A172 (cell line): ENCODE data around the genes CTXND2, CERS2, BNIPL and PIP5K1A.

- RAMPAGE, long total RNA = no peak
Measured at GRCh38 chr1:150616841-150617406, 12.5 kb downstream of the ENSA start.

- RAMPAGE, long total RNA = no peak
Measured at GRCh38 chr1:150635016-150635759, 5.8 kb upstream of the ENSA start.

- RAMPAGE, long total RNA = no peak
Measured at GRCh38 chr1:150887001-150887312, at the start of gene CTXND2. TSS of gene CTXND2 (plus strand) at chr1:150887136.

GRCh38 chr1:150974570-150975425 is at the start of gene CERS2:
TSS of gene CERS2 (minus strand) at chr1:150974835.
- RAMPAGE, long total RNA = start-site peak on the minus strand at chr1:150974667-150974760, 156 and 415 reads in 2 replicates

DNA sequence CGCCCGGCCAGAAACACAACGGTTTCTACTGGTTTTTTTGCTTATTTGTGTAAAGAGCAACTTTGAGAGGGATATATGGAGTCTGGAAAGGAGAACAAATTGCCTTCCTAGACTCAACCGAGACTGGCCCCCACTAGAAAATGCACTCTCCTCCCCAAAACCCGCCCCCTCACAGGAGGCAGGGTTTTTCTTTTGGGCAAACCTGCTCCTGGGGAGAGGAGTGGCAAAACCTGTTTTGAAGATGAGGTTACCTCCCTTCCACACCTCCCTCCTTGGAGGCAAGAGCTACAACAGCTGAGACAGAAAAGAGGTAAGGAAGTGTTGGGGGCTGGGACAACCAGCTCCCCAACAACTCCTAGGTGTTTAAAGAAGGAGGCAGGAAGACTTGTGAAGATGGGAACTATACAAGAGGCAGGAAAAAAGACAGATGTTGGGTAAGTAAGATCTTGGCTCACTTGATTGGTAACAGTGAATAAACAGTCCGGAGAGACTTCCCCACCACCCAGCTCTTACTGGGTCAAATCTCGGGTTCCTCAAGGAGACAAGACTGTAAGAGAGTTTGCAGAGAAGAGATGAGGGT is at the start of gene BNIPL:
Gene BNIPL, plus strand, starts transcription at position 254 of the 580 bp plus-strand sequence.
- RAMPAGE, long total RNA = no peak

DNA sequence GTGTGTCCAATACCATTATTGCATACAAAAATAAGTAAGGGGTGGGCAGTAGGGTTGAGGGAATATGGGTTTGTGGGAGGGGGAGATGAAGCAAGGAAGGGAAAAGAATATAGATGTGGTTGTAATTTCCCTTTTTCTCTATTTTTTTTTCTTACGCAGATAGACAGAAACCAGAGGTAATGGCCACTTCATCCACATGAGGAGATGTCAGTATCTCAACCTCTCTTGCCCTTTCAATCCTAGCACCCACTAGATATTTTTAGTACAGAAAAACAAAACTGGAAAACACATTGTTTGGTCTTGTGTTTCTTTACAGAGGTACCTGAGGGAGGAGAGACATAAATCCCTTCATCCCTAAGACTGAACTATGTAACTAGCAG is 2.7 kb downstream of the C1orf56 start:
- RAMPAGE, long total RNA = no peak

GRCh38 chr1:151058126-151059086 is 1.0 kb downstream of the CDC42SE1 start:
- RAMPAGE, long total RNA = no peak

- RAMPAGE, long total RNA = no peak
Measured at GRCh38 chr1:151165044-151165768, 496 bp downstream of the LYSMD1 start.

GRCh38 chr1:151198485-151199424 is at the start of gene PIP5K1A:
TSS of gene PIP5K1A (plus strand) at chr1:151198552.
- RAMPAGE, long total RNA = start-site peak on the plus strand at chr1:151198577-151198613, 109 and 217 reads in 2 replicates

- RAMPAGE, long total RNA = no peak
Measured at GRCh38 chr1:151199670-151200819, 1.7 kb downstream of the PIP5K1A start.

- RAMPAGE, long total RNA = no peak
Measured at GRCh38 chr1:151306098-151306354, 21.2 kb downstream of the PI4KB start.

DNA sequence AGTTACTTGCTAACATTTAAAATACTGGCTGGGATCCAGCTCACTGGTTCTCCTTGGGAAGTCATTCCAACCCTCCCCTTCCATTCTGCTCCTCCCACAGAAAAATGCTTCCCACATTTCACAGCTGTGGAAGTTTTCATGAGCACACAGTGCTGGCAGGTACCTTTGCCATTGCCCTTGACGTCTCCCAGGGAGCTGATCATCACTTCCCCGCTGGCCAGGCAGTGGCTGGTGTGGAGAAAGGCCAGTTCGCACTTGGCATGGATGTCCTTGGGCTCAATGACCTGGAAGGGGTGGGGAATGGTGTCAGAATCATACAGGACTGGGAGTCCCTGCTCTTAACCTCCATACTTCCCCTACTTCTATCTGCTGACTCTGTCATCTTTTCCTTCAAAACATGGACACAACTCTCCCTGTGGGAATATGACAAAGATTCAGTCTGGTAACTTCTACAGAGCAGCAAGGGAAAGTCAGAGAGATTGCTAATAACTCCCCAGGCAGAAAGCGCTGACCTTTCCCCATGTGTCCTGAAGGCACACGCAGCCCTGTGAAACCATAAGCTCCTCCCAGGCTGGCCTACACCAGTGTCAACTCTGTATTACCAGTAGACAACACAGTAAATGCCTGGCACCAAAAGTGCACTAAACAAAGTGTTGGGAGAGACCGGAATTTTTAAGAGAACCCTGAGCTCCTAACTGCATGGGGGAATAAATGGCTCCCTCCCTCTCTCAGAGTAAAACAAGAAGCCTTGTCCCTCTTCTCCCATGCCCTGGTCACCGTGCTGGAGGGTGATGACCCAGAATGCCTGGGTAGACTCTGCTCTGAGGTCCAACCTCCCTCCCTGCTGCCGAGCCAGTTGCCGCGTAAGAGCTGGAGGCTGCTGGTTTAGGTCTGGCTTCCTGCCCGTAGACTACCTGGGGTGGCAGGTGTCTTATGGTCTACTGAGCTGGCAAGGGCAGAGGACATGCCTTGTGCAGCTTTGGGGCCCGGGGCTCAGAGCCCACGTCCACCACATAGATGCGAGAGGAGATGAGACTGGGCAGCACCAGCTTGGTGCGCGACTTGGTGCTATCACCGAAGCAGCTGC is 4.1 kb downstream of the SELENBP1 start:
- RAMPAGE, long total RNA = no peak

- RAMPAGE, long total RNA = no peak
Measured at GRCh38 chr1:151400392-151401021, 1.1 kb downstream of the PSMB4 start.

DNA sequence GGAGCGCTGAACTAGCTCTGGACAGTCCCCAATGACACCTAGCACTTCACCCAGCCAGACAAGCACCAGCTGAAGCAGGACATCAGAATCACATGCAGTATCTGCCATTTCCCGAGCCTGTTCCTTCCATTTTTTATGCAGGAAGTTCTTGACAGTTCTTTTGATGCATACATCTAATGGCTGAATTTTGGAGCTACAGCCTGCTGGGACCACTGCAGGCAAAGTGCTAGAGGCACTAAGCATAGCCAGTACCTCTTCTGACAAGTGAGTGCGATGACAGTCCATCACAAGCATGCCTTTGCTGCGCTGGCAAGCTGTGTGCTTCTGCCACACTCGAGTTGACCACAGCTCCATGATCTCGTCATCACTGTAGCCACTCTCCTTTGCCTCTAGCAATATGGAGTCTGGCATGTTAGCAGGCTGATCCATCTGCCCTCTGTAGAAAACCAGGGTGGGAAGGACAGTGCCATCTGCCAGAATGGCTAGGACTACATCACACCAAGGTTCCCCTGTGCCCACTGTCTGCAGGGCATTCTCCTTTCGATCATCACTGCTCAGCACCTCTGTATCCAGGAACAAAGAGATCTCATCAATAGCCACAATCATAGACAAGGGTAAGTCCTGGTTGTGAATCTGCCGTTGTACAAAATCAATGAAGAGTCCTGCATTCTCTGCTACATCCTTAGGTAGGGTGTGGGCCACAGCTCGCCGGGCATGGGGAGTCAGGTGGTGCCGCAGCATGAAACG is 5.9 kb downstream of the PSMB4 start:
- RAMPAGE, long total RNA = no peak

- RAMPAGE, long total RNA = no peak
Measured at GRCh38 chr1:151514598-151514929, 3.4 kb downstream of the CGN start.

DNA sequence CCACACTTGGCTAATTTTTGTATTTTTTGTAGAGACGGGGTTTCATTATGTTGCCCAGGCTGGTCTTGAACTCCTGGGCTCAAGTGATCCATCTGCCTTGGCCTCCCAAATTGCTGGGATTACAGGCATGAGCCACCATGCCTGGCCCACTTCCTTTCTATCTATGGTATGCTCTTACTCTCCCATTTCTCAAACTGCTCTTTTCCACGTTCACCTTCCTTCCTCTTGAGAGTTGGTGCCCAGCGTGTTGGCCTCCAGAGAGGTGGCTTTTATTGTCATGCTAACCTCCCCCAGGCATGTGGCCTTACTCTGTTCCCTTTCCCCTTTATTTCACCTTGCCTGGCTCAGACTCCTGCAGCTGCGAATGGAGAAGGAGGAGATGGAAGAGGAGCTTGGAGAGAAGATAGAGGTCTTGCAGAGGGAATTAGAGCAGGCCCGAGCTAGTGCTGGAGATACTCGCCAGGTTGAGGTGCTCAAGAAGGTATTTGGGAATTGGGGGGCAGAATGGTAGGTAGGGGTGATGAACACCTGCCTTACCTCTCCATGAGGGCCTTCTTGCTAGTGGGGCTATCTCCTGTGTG is 13.4 kb upstream of the TUFT1 start:
- RAMPAGE, long total RNA = no peak

DNA sequence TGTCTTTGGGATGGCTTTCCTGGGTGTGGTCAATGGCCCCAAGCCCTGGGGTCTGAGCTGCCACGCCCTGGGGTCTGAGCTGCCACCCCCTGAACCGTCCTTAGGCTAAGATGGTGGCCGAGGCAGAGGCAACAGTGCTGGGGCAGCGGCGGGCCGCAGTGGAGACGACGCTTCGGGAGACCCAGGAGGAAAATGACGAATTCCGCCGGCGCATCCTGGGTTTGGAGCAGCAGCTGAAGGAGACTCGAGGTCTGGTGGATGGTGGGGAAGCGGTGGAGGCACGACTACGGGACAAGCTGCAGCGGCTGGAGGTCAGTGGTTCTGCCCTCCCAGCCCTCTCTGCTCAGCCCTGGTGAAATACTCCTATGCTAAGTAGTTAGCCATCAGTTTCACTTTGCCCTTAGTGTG is 10.3 kb upstream of the TUFT1 start:
- RAMPAGE, long total RNA = no peak

GRCh38 chr1:151585608-151586133 is 26.2 kb upstream of the SNX27 start:
- RAMPAGE, long total RNA = no peak

- RAMPAGE, long total RNA = no peak
Measured at GRCh38 chr1:151692083-151692753, 24.4 kb downstream of the CELF3 start.

GRCh38 chr1:151790079-151790278 is 321 bp downstream of the TDRKH start:
- RAMPAGE, long total RNA = no peak